Daoy (cell line): ENCODE measurements around a stretch of chr20.

DNA sequence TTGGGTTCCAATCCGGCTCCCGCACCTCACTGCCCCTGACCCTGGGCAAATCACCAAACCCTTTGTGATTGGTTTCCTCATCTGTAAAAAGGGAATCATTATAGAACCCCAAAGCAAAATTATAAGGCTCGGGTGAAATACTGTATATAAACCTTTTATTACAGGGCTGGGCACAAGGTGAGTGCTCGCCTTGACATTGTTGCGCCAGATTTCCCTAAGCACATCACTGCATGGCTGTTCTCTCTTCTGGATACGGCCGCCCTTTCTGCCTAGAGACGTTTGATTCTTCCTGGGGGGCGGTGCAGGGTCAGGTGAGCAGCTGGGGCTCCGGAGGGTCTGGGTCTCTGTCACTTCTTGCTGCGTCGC, 90.5 kb upstream of the EPB41L1 start:
- RAMPAGE, long total RNA = no peak

- RAMPAGE, long total RNA = no peak
Measured at GRCh38 chr20:36125266-36125916, 29.1 kb upstream of the EPB41L1 start.

DNA sequence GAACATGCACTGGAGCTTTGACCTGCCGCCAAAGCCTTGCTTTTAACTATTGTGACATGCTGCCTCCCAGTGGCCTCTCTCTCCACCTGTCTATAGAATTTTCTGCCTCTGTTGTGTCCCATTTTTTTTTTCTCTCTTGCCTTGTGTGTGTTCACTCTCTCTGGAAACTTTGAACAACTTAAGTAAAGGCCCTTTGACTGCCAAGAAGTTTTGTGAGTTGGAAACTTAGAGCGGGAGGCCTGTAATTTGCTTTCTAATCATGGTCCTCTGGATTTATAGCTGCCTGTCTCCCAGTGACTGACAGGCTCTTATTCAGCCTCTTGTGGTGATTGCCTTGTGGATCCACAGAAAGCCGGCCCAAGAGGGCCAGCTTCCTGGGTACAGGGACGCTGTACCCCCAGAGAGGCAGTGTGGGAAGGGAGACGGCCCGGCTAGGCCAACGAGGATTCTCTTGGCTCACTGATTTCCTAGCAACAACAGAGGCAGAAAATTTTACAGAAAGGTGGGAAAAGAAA, 15.7 kb upstream of the EPB41L1 start:
- RAMPAGE, long total RNA = no peak

DNA sequence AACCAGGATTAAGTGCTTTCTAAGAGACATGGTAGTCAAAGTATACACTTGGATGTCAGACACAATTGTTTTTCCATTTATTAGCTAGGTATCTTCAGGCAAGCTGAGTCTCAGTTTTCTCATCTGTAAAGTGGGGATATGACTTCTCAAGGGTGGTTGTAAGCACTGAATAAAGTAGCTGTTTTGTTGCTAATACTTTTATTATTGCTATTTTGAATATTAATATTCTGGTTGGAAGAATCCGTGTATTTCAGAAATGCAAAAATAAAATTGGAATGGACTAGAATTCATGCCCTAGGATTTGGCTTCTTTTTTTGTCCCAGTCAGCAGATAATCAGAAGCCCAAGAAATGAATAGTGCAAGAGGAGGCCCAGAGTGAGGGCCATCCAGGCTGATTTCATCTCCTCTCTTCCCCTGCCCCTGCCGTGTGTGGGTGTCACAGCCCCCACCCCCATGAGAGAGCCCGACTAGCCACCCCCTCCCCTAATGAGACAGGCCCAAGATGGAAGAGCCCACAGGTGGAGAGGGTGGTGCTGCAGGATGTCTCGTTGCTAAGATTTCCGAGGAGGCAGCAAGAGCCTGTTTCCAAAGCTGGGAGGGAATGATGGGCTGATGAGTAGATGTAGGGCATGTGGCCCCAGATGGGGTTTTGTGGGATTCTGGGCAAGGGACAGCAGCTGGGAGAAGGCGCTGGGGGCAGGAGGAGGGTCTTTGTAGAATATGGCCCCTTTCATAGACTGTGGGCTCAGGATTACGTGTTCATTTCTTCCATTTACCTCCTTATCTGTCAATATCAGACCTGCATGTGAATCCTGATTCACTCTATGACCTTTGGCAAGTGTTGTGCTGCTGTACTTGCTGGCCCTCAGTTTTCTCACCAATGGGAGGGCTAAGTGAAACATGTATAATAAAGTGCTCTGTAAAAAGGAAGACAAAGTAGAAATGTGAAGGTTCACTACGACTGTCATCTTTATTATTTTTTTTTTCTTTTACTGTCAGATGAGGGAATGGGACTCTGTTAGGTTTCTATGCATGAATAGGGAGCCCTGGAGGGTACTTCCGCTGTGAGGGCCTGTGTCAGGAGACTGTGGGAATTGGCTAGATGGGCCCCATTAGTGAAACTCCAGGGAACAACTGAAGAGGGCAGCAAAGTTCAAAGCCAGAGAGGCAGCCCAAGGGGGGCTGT, 13.8 kb upstream of the EPB41L1 start:
- RAMPAGE, long total RNA = no peak

DNA sequence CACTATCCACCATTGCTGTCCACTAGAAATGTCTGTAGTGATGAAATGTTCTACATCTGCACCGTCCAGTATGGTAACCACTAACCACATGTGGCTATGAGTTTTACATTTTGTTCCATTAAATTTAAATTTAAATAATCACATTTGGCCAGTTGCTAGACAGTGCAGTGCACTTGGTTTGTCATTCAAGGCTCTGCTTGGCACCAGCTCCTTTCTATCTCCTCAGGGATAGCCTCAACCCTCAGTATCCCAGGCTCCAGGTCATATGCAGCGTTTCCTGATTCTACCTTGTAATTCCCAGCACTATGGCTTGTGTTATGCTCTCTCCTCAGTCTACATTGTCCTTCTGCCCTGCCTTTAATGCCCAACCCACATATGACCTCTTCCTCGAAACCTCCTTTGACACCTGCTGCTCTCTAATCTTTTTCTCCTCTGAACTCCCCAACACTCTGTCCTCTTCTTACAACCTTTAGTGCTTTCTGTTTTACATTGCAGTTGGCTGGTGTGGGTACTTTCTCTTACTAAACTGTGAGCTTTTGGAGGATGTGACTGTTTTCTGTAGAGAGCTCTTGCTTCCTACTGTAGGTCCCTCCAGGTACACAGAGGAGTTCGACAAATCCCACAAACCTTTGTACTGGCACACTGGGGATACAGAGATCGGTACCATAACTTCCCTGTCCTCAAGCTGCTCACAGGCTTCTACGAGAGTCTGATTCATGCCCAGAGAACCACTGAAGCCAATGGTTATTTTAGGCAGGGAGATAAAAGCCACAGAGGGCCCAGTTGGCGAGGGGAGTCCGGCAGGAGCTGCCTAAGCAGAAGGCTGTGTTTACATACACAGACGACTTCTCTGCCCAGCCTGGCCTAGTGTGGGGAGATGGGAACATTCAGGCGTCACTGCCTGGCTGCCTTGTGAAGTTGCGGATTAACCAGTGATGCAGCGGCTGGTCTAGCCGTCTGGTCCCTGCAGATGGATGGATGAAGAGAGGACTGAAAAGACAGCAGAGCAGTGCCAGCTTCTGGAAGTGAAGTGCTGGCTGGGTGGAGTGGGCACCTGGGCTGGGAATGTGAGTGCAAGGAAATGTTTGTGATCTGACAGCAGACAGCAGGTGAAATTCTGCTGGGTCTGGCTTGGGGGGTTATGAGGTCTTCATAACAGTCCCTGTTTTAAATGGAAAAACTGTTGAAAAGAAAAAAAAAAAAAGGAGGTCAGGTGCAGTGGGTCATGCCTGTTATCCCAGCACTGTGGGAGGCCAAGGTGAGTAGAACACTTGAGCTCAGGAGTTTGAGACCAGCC, 8.4 kb upstream of the EPB41L1 start:
- RAMPAGE, long total RNA = no peak

- RAMPAGE, long total RNA = no peak
Measured at GRCh38 chr20:36222255-36222454, 14.1 kb upstream of the AAR2 start.

- RAMPAGE, long total RNA = no peak
Measured at GRCh38 chr20:36229133-36229955, 6.9 kb upstream of the AAR2 start.

DNA sequence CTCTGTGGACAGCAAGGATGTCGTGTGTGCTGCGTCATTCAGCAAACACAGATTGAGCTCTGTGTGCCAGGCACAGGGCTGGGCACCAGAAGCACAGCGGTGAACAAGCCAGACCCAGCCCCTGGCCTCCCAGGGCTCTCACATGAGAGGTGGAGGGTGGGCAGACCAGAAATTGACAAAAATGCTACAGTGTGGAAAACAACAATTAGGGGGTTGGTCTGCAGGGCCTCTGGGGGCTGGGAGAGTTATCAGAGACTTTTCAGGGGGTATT, 27.8 kb downstream of the DLGAP4 start:
- RAMPAGE, long total RNA = no peak

DNA sequence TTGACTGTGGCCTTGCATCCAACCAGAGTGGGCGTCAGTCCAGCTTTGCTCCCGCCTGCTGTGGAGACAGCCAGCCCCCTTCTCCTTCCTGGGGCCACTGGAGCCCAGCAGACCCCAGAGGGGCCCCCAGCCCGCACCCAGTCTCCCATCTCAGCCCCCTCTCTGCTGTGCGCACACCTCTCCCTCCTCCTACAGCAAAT, 30.5 kb downstream of the DLGAP4 start:
- RAMPAGE, long total RNA = no peak

DNA sequence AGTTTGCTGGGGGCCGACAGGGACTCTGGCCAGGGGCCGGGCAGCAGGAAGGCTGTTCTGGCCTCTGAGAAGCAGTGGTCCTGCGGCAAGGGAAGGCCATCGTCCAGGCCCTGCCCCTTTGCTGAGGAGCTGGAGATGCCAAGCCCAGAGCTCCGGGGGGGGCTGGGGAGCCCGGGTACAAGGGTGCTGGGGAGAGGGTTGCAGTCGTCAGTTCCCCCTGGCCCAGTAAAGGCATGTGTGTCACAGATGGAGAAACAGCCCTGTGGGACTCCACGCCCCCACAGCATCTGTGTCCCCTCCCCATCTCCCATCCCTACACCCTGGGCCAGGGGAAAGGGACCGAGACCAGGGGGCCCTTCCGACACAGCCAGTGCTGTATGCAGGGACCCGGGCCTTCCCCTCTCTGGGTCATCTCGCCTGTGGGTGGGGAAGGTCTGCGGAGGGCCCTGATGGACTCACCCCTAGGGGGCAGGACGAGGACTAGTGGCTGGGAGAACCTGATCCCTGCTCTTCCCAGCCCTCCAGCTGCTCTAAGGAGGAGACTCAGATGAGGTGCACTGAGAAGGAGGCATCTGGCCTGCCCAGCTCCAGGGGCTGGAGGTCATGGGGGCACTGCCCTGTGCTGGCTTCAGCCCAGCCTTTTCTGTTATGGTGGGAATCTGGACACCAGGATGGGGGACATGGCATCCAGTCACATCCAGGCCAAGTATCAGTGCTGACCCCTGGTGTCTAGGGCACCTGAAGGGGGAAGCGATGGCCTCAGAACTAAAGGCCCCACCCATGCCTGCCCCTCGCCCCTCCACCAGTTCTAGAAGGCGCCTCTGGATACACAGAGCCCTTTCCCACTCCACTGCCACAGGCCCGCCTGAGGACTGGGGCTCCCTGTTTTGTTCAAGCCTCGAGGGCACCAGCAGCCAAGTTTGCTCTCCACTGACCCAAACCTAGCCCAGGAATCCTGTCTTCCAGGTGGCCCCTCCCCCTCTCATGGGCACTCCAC, 710 bp downstream of the MYL9 start:
- RAMPAGE, long total RNA = no peak

- RAMPAGE, long total RNA = no peak
Measured at GRCh38 chr20:36784757-36785516, 11.4 kb upstream of the DSN1 start.

GRCh38 chr20:36848263-36848807, 15.0 kb downstream of the SOGA1 start:
- RAMPAGE, long total RNA = no peak

DNA sequence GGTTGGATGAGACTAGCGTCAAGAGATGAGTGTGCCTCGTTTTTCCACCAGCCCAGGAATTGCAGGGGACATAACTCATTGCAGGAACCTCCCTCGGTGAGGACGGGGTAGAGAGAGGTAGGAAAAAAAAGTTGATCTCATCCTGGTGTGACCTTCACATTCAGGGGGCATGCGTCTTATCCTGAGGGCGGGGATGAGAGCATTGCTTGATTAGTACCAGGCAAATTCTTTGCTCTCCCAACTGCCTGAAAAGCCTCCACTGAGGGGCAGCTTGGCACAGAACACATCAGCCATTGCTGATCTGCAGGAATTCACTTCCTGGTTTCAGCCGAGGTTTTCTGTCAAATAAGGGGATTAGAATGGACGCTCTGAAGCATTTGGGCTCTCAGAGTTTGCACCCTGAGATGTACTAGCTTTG, 11.9 kb downstream of the TLDC2 start:
- RAMPAGE, long total RNA = no peak

DNA sequence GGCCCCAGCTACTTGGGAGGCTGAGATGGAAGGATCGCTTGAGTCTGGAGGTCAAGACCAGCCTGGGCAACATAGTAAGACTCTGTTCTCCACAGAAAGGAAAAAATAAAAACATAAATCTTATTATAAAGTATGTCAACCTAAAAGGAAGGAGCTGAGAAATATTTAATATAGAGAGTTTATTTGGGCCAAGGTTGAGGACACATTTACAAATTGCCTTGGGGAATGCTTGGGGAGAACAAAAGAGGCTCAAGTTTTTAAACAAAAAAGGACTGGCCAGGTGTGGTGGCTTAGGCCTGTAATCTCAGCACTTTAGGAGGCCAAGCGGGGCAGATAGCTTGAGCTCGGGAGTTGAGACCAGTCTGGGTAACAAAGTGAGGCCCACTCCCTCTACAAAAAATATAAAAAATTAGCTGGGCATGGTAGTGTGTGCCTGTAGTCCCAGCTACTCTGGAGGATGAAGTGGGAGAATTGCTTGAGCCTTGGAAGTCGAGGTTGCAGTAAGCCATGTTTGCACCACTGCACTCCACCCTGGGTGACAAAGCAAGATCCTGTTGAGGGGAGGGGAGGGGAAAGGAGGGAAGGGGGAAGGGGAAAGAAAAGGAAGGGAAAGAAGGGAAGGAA, 27.7 kb downstream of the SAMHD1 start:
- RAMPAGE, long total RNA = no peak

GRCh38 chr20:37066761-37067328, 29.0 kb downstream of the RBL1 start:
- RAMPAGE, long total RNA = no peak

- RAMPAGE, long total RNA = no peak
Measured at GRCh38 chr20:37096575-37097199, 890 bp upstream of the RBL1 start.

GRCh38 chr20:37288093-37288740, 1.2 kb upstream of the MANBAL start:
- RAMPAGE, long total RNA = no peak

GRCh38 chr20:37296888-37297864, 7.7 kb downstream of the MANBAL start:
- RAMPAGE, long total RNA = no peak

- RAMPAGE, long total RNA = no peak
Measured at GRCh38 chr20:37354372-37355242, 8.7 kb downstream of the SRC start.

- RAMPAGE, long total RNA = no peak
Measured at GRCh38 chr20:37396137-37397055, 50.5 kb downstream of the SRC start.